ENCODE measurements around the gene CARS1.

DNA sequence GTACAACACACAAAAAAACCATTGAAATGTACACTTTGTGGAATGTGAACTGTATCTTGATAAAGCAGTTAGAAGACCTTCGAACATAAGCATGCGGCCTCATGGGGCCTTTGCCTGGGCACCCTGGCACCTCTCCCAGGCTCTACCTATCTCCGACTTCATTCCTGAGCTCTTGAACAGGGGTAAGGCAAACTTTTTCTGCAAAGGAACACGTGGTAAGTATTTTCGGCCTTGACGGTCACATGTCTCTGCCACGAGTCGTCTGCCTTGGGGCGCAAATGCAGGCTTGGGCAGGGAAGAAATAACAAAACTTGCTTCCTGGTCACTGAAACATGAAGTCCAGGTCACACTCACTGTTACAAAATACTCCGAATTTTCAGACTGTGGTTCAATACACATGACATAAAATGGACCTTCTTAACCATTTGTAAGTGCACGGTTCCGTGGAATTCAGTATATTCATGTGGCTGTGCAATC is 3.4 kb upstream of the ASCL2 start:
- RAMPAGE, total RNA: no peak

DNA sequence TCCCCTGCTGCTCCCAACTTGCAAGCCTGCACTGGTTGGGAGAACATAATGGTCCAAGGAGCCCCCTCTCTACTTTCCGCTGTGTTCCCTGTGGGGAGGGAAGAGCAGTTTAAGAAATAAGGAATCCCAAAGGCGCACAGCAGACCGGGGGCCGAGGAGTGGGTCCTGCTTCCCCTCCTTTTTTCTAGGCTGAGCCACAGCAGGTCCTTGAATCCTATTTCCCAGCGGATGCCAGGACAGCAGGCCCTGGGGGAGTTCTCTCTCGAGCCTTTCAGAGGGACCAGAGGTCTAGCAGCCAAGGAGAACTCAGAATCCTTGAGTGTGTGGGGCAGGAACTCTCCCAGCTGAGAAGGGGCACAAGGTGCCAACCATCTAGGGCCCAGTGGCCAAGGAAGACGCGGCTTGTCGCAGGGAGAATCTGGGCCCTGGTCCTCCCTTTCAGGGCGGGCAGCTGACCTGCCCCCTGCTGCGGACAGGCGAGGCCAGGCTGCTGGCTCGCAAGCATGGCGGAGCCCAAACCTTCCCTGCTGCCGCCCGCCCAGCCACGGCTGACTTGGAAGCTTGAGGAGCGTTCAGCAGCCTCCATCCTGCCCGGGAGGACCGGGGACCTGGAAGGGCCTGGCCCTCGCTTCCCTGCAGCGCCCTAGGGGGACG is 1.1 kb upstream of the TSSC4 start:
- RAMPAGE, total RNA: no peak

- RAMPAGE, total RNA: no peak
Observed at GRCh38 chr11:2447466-2448120, 2.8 kb downstream of the KCNQ1 start.

GRCh38 chr11:2465652-2466105 is 20.9 kb downstream of the KCNQ1 start:
- RAMPAGE, total RNA: no peak

- RAMPAGE, total RNA: no peak
Observed at GRCh38 chr11:2652338-2653370, 207.8 kb downstream of the KCNQ1 start.

DNA sequence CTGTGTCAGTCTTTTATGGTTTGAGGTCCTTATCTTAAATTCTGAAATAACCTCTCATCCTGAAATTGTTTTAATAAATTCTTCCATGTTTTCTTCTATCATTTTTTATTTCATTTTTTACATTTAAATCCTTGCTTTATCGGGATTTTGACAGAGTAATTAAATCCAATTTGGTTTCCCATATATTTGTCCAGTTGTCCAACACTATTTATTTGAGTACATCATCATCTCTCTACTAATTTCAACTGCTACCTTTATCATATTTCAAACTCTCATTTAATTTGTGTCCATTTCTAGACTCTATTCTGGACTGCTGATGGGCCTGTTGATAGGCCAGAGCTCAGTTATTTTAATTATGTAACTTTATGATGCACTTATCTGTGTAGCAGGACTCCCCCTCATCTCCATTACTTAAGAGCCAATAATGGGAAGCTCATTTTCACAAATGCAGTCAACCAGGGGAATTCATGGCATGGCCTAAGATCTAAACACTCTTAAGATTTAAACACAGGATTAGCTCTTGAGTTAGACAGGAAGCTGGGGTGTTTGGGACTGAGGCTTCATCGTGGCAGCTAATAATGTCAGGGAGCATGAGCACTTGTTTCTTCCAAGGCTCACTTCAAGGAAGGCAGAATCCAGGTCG is 207.2 kb downstream of the CDKN1C start:
- RAMPAGE, total RNA: no peak

DNA sequence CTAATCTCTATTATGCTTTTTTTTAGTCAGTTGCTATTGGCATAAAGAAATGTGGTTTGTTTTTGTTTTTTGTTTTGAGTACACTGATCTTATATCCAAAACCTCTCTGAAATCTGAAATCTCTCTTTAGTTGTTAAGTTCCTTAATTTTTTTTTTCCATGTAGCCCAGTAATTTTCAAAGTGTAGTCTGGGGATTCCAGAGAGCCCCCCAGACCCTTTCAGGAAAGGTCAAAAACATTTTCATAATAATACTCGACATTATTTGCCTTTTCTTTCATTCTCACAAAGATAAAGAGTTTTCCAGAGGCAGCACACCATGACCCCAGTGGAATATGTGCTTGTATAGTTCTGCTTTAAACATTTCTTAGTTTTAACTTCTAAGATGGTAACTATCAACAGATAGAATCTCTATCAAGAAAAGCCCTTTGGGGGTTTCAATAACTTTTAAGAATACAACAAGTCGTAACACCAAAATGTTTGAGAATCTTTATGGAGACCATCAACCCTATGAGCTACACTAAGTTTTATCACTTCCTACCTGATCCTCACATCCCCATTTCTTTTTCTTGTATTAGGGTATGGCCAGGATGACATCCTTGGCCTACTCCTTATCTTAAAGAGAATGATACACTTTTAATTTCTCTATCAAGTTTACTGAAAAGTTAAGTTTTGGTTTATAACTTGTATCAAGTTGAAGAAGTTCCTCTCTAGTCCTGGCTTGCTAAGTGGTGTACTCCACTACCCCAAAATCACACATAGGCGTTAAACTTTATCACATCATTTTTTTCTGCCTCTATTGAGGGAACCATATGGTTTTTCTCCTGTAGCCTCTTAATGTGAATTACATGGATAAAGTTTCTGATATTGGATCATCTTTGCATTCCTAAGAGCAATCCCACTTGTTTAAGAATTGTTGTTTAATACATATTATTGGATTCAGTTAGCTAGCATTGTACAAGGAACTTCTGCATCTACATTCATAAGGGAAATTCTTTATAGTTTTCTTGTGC is 188.4 kb downstream of the CDKN1C start:
- RAMPAGE, total RNA: no peak

DNA sequence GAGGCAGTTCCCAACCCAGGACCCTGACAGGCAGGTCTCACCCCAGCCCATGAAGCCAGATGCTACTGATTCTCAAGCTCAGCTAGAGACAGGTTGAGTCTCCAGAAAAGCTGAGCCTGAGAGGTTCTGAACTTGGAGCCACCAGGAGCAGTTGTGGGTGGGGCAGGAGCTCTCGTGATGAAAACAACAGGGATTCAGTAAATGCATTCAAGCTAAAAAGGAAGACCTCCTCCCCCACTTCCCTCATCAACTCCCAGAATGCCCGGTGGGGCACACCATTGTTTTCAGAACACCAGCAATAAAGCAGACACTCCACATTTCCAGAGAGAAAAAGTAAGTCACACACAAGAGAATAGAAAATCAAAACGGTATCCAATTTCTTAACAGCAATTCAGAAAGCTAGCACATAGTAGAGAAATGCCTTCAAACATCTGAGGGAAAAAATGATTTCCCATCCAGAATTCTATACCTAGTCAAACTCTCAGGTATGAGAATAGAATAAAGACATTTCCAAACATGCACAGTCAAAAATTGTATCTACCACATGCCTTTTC is 56.9 kb downstream of the CDKN1C start:
- RAMPAGE, total RNA: no peak

DNA sequence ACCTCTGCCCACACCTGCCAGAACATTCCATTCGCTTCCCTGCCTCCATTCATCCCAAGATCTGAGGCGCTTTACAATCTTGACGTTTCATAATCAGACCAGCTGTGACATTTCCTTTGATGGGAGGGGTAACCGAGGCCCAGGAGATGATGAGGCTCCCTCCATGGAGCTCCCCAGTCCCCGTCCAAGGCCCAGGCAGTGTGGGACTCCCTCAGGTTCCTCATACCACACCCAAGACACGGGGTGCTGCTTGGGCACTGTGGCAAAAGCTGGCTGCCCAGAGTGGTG is 9.8 kb downstream of the SLC22A18 start:
- RAMPAGE, total RNA: no peak

DNA sequence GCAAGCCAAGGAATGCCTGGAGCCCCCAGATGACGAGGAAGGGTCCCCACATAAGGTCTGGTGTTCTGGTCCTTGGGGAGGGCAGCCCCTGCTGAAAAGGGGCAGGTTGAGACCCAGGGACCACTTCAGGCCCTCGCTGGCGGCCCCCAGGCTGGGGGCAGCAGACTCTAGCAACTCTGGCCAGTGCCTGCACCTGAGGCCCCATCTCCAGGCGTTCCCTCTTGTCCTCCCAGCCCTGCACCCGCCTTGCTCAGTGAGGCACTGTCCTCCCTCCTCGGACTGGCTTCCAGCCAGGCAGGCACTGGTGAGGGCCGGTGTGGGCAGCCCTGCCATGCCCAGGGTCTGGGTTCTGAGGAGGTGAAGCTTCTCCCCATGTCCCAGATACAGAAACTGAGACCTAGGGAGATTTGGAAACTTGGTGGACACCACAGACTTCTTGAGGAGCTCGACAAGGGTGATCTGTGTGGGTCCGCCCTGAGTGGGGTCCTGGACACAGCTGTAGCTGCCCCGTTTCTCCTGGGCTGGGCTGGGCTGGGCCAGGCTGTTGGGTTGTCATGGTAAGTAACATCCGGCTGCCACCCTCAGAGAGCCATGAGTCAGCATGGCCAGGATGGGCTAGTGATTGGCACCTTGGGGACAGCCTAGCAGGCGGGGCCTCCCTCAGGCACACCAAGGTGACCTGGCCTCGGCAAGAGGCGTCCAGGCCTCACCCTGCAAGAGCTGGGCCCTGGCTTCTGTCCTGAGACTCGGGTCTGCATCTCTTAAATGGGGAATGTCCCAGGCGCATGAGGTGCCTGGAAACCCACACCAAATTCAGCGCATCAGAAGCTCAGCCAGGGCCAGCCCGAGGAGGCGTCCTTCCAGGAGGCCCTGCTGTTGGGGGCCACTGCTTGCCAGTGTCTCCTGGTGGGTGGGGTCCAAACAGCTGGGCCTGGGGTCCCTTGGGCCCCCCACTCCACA is 11.2 kb upstream of the PHLDA2 start:
- RAMPAGE, total RNA: no peak

DNA sequence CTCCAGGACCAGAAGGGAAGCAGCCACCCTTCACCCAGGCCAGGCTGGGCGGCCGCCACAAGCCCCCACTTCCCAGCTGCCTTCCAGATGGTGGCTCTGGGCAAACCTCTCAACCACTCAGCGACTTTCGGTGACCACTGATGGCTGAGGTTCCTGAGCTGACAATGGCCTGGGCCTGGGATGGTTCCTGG is 13.6 kb upstream of the PHLDA2 start:
- RAMPAGE, total RNA: no peak

DNA sequence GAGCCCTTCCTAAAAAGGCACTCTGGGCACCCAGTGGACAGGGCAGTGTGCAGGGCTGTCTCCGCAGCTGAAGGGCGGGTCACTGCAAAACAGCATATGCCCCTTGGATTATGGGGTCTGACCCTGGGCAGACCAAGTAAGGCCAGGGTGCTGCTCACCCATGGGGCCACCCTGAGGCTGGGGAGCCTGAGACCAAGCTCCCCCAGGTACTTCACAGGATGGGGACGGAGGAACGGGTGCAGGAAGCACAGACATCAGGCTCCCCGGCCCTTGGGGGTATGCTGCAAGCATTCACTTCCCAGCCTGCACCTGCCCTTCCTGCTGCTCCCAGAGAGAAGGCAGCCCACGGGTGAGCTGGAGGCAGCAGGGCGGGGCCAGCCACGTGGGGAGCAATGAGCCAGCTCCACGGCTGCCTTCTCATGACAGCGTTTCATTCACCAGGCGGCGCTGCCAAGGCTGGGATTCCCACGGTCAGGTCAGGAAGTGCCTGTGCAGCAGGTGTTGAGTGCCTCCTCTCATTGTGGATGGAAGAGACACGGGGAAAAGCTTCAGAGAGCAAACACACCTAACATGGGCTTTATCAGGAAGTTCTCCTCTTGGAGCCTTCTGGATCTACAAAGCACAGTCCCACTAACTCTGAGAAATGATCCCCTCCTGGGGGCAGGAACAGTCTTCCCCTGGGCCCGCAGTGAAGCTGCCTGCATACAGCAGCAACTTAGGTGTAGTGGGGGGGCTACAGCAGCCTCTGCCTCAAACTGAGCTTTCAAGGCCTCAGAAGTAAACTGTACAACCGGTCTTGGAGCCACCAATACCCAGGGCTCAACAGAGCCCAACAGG is 14.5 kb upstream of the PHLDA2 start:
- RAMPAGE, total RNA: no peak

- RAMPAGE, total RNA: no peak
Observed at GRCh38 chr11:3000264-3001016, 8.3 kb upstream of the NAP1L4 start.

GRCh38 chr11:3056873-3057697 is at the start of gene CARS1:
Gene CARS1, minus strand, starts transcription at chr11:3057423.
- RAMPAGE, total RNA: start-site peak on the minus strand at chr11:3057386-3057394, 47 and 91 reads in 2 replicates

- RAMPAGE, total RNA: no peak
Observed at GRCh38 chr11:3069370-3069778, 12.2 kb upstream of the CARS1 start.

GRCh38 chr11:3123373-3123921 is 41.7 kb downstream of the OSBPL5 start:
- RAMPAGE, total RNA: no peak

GRCh38 chr11:3123943-3124329 is 41.2 kb downstream of the OSBPL5 start:
- RAMPAGE, total RNA: no peak

- RAMPAGE, total RNA: no peak
Observed at GRCh38 chr11:3148270-3148763, 16.8 kb downstream of the OSBPL5 start.

DNA sequence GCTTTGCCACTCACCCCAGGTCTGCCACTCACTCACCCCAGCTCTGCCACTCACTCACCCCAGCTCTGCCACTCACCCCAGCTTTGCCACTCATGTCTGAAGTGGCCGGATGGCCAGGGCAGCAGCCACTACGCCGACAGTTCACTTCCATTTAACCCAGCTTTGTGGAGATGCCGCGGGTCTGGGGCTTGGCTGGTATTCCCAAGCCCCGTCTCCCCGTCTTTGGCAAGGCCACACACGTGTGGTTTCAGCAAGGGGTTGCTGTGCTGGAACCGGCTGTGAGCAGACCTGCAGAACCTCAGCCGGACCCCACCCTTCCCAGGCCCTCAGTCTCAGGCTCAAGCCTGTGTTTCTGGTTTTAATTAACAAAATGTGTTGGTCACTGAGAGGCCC is 9.5 kb downstream of the OSBPL5 start:
- RAMPAGE, total RNA: no peak

DNA sequence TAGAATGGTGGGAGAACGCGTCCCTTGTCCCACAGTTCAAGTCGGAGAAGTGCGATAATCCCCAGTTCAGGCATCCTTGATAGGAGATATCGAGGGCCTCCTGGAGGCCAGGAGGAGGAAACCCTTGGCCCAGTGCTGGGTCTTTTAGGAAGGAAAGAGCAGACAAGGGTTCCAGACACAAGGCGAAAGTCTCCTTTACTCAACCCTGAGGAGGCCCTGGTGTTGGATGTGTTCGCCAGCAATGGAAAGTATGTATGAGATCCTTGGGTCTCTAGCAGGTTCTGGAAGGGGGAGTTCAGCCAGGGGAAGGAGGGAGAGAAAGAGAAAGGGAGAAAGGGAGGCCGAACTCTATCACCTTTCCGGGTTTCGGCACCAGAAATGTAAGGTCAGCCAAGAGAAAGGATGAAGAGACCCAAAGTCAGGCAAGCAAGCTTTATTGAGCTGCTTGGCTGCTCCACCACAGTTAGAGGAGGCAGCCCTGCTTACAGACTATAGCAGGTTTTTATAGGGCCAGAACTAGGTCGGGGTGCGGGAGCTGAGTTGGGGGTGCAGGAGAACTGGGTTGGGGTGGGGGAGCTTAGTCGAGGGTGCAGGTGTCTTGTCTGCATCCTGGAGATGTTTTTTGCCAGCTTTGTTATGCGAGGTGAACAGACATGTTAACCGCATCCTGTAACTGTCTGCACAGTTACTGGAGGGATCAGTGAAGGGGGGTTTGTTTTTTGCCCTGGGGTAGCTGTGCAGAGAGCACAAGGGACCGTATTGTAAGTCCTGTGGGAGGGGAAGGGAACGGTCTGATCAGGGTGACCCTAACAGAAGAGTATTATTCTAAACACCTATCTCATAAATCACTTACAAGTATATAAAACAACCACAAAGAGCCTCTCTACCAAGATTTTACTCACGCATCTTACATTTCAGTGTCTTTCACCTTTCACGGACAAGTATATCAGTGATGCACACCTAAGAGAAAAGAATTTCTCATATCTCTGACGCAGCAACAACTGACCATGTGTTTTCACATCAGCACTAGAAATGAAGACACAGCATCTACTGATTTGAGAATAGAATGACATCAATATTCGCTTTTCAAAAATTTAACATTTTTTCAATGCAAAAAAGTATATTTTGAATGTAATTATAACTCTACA is 21.1 kb downstream of the ZNF195 start:
- RAMPAGE, total RNA: no peak

Measured in foreskin keratinocyte (primary cell).